AG04450 (cell line): ENCODE data around the gene PLPP1.

DNA sequence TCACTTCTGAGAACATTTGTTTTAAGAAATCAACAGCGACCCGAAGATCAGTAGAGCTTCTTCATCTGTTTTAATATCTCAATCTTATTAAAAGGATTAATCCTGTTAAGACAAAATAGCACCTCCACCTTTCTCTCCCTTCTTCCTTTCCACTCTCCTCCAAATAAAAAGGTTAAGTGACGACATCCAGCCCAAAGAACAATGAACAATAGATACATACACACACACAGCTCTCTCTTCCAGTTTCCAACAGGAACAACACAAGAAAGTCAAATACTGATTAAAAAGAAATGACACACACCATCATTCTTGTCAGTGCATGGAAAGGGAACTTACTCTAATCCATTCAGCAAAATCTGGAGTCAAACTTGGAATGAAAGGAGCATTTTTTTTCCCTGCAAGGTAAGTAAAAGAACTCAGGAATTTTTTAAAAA is 2.8 kb downstream of the ARL15 start:
- CAGE, long polyA plus RNA, result no peak
- RRBS, result no CpG with 5 or more reads among the region's 3 CpGs

DNA sequence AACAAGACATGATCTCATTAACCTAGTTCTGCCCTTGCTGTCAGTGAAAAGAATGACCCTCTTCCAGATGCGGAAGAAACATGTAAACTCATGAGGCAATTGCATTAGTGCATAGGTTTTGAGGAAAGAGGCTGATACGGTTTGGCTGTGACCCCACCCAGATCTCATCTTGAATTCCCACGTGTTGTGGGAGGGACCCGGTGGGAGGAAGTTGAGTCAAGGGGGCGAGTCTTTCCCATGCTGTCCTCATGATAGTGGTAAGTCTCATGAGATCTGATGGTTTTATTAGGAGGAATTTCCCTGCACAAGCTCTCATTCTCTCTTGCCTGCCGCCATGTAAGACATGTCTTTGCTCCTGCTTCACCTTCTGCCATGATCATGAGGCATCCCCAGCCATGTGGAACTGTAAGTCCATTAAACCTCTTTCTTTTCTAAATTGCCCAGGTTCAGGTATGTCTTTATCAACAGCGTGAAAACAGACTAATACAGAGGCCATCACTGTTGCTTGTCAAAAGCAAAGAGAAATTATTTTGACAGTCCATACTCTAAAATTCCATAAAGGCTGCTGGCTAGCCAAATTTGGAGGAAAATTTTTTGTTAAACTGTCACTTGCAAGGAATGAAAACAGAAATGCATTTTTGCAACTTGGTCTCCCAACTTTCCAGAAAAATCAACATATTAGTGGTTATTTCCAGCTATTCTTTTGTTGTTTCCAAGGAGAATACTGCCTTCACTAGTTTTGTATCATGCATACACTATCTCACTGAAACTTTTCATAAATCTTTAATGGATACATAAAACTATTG is 3.2 kb upstream of the ARL15 start:
- CAGE, long polyA plus RNA, result no peak
- RRBS, result no CpG with 5 or more reads among the region's 7 CpGs

DNA sequence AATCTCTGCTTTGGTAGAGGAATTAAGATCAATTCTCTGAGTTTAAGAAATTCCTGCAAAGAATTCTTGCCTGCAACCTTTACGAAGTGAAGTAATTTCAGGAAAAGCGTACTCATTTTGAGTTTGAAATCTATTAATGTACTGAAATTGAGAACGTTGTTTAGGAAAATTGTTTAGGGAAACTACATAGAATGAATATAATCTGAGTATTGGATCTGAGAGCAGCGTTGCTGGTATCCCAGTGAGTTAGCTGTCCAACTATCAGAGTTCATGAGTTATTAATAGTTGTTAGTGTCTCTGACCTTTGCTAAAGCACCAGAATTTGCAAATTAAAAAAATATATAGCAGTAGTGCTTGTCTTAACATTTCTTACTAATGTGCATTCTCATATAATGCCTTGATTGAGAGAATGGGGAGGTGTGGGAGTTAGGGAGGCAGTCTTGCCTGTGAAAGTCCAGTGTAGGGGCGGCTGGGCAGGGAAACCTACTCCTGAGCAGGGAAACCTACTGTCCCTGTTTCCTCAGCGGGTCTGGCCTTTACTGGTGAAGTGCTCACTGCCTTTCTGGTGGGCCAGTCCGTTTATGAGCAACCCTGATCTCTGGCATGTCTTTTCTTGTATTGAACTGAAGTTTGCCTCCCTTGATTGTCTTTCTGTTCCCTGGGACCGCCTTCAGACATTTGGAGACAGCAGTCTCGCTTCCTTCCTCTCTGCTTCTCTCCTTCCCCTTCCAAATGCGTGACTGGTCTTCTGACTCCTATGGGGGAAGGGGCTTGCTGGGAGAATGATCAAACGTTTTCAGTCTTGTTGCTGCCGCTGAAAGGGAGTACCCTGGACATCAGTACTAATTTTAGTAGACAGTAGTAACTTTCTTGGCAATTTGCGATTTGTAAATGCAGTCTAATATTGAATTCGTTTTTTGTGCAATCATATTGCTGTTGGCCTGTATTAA is 2.8 kb downstream of the SNX18 start:
- CAGE, long polyA plus RNA, result no peak
- RRBS, result no CpG with 5 or more reads among the region's 14 CpGs

DNA sequence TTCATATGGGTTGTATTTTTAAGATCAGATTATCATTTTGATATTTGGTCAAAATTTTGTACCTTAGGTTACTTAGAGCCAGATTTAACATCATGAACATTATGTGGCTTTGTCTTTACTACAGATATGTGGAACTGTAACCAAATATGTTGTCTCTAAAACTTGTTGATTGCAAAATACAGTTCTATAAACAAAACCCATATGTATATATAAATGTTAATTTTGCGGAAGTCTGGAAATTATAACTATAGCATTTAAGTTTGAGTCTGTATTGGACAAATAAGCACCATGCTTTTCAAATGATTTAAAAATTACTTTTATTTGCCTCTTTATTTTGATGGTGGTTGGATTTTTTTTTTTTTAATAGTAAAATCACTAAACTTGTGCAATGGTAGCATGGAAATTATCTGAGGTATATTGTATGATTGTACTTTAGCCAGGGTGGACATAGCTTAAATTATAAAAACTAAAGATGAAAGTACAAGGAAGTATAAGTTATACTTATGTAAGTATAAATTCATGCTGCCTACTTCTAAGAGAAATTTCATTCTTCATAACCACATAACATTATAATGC is 27.6 kb downstream of the SNX18 start:
- CAGE, long polyA plus RNA, result no peak
- RRBS, result no CpG with 5 or more reads among the region's 1 CpG

DNA sequence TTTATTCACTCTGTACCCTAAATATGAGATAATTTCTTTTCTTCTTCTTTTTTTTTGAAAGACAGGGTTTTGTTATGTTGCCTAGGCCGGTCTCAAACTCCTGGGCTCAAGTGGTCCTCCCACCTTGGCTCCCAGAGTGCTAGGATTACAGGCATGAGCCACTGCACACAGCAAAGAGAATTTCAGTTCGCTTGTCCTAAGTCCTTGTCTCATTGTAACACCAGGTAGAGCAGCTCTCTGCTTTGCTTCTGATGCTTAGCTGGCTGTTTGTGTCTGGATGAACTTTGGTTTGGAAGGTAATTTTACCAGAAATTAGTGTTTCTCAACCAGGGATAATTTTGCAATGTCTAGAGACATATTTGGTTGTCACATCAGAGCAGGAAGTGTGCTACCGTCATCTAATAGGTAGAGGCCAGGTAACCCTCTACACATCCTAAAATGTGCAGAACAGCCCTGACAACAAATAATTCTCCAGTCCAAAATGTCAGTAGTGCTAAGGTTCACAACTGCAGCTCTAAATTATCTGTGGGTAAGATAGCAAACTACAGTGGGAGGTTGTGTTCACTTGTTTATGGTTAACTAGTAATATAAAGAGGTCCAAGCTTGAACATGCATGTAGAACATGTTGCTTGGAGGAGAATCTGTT is 108.8 kb downstream of the SNX18 start:
- CAGE, long polyA plus RNA, result no peak
- RRBS, result no CpG with 5 or more reads among the region's 3 CpGs

DNA sequence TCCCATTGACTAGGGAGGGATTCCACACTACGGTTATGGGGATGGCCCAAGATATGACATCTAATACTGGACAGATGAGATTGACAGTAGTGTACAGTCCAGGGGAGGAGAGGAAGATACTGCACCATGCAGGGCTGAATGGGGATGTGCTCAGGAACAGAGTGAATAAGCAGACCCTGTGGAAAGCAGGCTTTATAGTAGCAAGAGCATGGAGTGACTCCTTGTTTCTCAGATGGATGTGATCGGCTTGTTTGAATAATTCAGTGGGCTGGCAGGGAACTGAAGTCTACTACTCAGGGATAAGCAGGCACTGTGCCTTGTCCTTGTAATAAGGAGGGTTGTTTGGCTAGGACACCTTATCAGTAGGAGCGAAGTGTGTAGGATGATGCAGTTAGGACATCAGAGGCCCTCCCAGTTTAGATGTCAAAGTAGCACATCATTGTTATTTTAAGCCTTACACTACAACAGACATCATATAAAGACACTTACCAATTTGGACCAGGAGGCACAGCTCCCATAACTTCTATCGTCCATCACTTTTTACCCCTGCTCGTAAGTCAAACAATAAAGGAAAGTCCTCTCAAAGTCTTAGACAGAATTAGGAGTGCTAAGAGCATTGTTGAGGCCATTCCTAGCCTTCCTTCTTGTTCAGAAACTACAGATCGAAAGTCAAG is 218.4 kb downstream of the SNX18 start:
- CAGE, long polyA plus RNA, result no peak
- RRBS, result no CpG with 5 or more reads among the region's 6 CpGs

DNA sequence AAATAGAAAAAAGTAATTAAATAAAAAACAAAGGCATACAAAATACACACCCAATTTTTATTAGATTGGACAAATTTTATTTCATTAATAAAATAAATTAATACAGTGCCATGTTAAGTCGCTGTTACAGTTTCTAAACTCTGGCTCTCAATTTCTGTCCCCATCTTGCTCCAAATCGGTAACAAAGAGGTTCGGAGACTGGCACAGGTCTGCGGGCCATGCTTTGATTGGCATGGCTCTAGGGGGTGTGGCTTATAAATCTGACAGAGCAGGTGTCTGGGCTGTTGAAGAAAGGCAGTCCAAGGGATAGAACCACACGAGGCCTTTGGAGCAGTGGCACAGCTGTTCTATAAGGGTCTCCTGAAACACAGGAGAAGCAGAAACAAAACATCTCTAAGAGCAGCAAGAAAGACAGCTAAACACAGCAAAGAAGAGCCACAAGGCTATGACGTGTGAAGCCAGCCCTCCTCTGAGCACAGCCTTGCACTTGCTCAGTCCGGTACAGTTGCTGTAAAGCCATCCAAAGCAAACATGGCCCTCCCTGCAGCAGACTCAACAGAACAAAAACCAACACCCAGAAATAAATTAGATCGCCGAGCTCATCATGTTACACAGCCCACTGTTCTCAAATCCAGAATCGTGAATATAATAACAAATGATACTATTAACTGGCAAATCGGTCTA is 2.8 kb upstream of the GZMK start:
- CAGE, long polyA plus RNA, result no peak
- RRBS, result no CpG with 5 or more reads among the region's 11 CpGs

GRCh38 chr5:55146608-55146987 is 13.4 kb upstream of the GPX8 start:
- CAGE, long polyA plus RNA, result no peak
- RRBS, result no CpG with 5 or more reads among the region's 8 CpGs

- CAGE, long polyA plus RNA, result no peak
- RRBS, result no CpG with 5 or more reads among the region's 7 CpGs
These were observed 109.0 kb downstream of the PLPP1 start for GRCh38 chr5:55425597-55426304.

GRCh38 chr5:55435967-55436421 is 98.8 kb downstream of the PLPP1 start:
- CAGE, long polyA plus RNA, result no peak
- RRBS, result no CpG with 5 or more reads among the region's 3 CpGs

DNA sequence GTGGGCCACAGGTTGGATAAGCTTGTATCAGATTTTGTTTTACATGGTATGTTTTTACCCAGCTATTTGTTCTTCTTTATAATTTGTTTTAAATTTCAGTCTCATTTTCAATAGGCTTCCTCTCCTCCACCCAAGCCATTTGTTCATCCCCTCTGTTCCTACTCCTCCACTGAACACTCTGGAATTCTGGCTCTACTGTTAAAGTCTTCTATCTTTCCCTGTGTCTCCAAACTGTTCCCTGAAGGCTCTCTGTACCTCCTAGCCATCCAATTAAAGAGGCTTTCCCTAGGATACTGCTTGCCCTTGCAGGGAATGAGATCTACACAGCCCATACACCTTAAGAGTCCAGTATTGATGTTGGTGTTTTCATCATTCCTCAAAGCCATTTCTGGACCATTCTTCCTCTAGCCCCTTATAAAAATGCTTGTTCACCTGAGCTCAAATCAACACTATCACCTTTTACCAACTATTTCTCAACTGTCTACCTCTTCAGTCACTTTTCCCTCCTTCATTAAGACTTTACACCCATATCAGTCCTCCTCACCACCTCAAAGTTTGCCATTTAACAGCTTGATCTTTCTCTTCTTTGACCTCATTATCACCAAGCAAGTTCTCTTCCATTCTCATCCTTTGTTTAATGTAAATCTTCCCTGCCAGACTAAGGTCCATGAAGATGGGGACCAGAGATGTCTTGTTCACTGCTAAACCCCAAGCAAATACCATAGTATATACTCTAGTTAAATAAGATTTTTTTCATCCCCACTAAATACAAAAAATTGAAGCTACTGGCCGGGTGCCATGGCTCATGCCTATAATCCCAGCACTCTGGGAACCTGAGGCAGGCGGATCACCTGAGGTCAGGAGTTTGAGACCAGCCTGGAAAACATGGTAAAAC is 68.9 kb downstream of the PLPP1 start:
- CAGE, long polyA plus RNA, result no peak
- RRBS, result no CpG with 5 or more reads among the region's 2 CpGs

DNA sequence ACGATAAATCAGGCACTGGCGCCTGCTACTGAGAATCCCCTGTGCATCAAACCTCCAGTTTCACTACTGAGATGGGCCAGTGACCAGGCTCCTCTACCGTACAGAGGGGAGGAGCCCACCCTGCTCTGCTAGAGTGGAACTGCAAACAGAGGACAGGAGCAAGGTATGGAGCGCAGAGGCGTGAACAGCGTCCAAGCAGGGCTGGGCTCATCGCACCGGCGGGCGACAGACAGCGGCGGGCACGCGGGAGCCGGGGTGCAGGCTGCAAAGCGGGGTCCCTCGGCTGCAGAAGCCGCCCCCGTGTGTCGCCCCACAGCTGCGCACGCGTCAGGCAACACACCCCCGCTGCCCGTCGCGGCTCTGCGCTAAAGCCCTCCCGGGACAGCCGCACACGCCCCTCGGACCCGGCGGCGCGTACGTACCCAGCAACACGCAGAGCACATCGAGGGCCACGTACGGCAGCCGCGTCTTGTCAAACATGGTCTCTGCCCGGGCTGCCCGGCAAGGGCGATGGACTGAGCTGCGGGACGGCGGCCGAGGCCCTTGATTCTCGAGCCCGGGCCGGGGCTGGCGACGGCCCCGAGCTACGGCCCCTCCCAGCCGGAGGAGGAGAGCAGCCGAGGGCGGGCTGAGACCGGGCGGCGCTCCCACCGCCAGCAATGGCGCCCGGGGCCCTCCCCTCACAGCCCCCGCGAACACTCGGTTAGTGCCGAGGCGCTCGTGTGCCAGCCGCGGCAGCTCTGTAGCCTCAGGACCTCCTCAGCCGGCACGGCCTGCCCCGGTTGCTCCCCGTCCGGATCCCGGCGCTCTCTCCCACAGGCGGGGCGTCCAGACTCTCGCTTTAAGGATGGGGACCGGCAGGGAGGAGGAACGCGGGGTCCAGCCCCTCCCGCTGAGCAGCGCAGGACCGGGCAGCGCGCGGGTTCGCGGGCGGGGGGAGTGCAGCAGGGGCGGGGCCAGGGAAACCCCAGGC is at the start of gene PLPP1:
PLPP1 (minus strand) TSS at position 815 of the 973 bp plus-strand sequence.
- CAGE, long polyA plus RNA, result start-site peak on the minus strand centred at position 561 of the sequence, 78 bp wide, 282 and 190 reads in 2 replicates; start-site peak on the minus strand centred at position 836 of the sequence, 47 bp wide, 122 and 155 reads in 2 replicates
- RRBS, result 2% methylated on average over 49 of the region's 97 CpGs

DNA sequence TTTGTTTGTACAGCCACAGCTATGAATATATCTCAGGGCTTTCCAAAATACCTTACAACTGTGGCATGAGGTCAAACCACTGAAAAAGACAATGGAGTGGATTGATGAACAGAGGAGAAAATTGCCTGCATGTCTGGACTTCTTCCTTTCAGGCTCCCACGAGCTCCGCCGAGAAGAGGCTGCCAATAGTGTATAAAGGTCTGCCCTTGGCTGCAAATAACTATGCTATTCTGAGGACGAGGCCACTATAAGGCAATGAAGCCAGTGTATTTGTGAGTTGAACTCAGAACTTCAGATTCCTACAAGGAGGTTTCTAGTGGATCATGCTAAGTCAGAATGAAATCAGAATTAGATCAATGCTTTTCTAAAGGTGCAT is 42.6 kb upstream of the PLPP1 start:
- CAGE, long polyA plus RNA, result no peak
- RRBS, result no CpG with 5 or more reads among the region's 4 CpGs

DNA sequence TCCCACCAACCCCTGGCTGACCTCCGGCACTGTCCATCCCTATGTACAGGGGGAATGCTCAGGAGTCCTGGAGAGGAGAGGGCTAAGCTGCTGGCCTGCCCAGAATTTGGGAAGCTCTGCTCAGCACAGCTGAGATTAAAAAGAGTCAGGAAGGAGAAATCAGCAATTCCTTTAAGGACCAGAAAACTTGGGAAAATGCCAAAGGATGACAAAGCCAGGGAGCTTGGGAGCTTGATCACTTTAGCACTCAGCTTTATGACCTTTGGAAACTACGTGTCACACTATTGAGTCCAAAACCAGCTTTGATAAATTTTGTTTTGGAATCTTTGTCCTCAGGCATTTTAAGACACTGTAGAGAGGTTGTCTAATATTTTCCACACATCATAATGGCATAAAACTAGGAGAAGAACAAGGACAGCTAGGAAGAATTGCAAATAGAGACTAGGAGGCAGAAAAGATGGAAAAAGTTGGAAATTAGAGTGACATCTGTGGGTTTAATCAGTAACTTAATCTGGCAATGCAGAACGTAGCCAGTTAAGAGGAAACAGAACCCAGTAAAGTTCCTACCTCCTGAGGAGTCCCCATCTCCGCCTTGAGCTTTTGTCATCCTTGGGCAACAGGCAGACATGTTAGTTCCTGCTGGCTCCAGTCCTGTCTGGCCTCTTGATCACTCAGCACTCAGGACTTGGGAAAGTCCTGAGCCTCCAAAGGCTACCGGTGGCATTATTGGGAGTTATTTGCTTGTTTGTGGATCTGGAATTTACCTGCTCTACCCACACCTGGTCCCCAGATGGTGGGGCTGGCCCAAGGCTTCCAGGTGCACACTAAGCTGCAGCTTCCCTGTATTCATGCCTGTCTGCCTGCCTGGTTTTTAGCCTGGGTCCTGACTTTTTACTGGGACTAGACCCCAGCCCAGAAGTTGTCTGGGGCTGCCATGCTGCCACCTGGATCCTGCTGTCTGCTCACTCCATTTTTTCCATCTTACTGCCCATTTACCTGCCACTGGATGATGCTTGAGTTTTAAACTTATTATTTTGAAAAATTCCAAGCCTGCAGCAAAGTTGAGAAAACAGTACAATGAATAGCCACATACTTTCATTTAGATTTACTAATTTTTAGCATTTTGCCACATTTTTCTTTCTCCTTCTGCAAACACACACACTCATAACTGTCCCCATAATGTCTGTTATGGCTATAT is 62.8 kb upstream of the PLPP1 start:
- CAGE, long polyA plus RNA, result no peak
- RRBS, result no CpG with 5 or more reads among the region's 5 CpGs

- CAGE, long polyA plus RNA, result no peak
- RRBS, result no CpG with 5 or more reads among the region's 4 CpGs
These were observed 65.7 kb upstream of the PLPP1 start for GRCh38 chr5:55600409-55600938.

DNA sequence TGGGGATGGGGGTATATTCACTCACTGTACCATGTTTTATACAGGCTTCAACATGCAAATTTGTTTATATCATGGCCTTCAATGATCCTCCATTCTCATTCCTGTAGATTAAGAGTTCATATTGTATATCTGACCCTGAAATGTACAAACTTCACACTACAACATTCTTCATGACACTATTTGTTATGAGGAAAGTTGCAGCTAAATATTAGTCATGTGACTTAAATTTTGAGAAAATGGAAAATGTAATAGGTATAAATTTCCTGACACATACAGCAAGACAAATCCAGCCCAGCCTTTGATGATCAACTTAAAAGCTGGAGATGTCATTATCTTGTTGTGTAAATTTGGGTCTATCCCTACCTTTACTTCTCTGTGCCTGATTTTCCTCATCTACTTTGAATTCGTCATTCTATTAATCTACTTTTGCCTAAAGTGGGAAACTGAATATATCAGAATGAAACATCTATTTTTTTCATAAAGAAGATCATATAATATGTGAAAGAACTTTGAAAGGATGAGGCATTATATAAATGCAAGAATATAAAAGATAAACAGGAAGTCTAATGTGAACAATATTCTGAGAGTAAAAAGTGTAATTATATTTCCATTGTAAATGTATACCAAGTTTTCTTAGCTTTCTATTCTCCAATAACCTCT is 55.8 kb downstream of the IL6ST start:
- CAGE, long polyA plus RNA, result no peak
- RRBS, result no CpG with 5 or more reads among the region's 1 CpG

GRCh38 chr5:55951784-55952465 is 42.8 kb downstream of the IL6ST start:
- CAGE, long polyA plus RNA, result no peak
- RRBS, result no CpG with 5 or more reads among the region's 5 CpGs

GRCh38 chr5:55989849-55990192 is 4.9 kb downstream of the IL6ST start:
- CAGE, long polyA plus RNA, result no peak

- CAGE, long polyA plus RNA, result no peak
- RRBS, result no CpG with 5 or more reads among the region's 2 CpGs
These were observed 8.3 kb upstream of the IL6ST start for GRCh38 chr5:56003142-56003476.

DNA sequence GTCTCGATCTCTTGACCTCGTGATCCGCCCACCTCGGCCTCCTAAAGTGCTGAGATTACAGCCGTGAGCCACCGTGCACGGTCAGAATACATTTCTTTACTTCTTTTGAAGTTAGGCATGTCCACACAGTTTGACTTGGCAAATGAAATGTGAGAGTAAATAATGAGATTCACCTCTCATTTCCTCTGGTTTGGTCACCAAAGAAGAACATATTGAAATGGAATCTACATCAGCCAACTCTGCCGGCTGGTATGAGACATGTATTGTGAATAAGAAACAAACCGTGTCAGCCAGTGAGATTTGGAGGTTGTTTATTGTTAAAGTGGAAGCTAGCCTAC is 103.2 kb upstream of the IL6ST start:
- CAGE, long polyA plus RNA, result no peak
- RRBS, result no CpG with 5 or more reads among the region's 9 CpGs